Heart left ventricle (tissue), 7 donors: Measurements from ENCODE around the gene SH2D2A.

- PRO-cap, 6 experiments = no peak in any of the 6 experiments
- RAMPAGE, long total RNA, 2 experiments = no peak in any of the 2 experiments
- RRBS = no CpG with 5 or more reads among the region's 15 CpGs
Measured at GRCh38 chr1:156214135-156214892, 1.5 kb downstream of the PMF1 start.

GRCh38 chr1:156281051-156281675, 1.5 kb downstream of the SMG5 start:
- PRO-cap, 6 experiments = peak in 5 of 6 experiments; most common plus-strand start chr1:156281558 (in 5); most common minus-strand start chr1:156281377 (in 1)
- RAMPAGE, long total RNA, 2 experiments = no peak in any of the 2 experiments
- RRBS = no CpG with 5 or more reads among the region's 8 CpGs

DNA sequence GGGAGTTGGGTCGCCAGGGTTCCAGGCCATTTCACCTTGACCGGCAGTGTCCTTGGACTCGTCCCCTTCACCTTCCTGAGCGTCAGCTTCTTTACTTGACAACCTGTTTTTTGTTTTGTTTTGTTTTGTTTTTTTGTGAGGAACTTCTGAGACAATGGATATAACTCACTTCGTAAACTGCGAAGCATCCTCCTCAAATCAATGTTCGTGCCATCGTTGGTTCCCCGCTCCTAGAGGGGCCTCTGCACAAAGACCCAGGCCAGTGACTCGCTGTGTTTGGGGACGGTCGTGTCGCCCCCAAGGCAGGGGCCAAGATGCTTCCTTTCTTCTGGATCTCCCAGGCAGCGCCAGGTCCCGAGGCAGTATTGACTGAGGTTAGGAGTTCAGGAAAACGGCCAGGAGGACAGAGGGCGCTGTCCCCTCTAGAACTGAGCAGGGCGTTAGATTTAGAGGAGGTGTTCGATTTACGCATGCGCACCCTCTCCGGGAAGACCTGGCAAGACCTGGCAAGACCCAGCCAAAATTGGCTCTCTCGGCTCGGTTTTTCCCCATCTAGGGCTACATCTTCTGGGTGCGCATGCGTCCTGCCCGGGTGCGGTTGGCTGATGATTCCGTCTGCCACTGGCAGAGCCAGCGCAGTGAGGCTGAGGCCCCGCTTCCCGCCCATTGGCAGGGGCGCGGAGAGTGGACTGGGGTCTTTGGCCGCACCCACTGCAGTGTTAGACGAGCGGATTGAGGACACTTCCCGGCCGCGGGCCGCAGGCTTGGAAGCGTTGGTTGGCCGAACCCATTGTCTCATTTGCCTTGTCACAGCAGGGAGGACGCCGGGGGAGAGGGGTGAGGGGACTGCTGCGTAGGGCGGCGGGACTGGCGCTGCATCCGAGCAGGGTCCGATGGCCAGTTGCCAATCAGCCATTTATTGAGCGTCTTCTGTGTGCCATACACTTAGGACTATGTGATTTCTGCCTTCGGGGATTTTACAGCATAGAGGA, 44.1 kb downstream of the MEF2D start:
- PRO-cap, 6 experiments = peak in 6 of 6 experiments; most common plus-strand start position 627 of the sequence (in 4); most common minus-strand start position 371 of the sequence (in 5)
- RAMPAGE, long total RNA, 2 experiments = no peak in any of the 2 experiments
- RRBS = 3% methylated on average over 11 of the region's 53 CpGs

- PRO-cap, 6 experiments = no peak in any of the 6 experiments
- RAMPAGE, long total RNA, 2 experiments = no peak in any of the 2 experiments
- RRBS = no CpG with 5 or more reads among the region's 12 CpGs
Measured at GRCh38 chr1:156465943-156466457, 34.6 kb downstream of the MEF2D start.

GRCh38 chr1:156467710-156468322, 32.8 kb downstream of the MEF2D start:
- PRO-cap, 6 experiments = no peak in any of the 6 experiments
- RAMPAGE, long total RNA, 2 experiments = no peak in any of the 2 experiments
- RRBS = 73% methylated on average over 8 of the region's 21 CpGs

- PRO-cap, 6 experiments = no peak in any of the 6 experiments
- RAMPAGE, long total RNA, 2 experiments = no peak in any of the 2 experiments
- RRBS = no CpG with 5 or more reads among the region's 2 CpGs
Measured at GRCh38 chr1:156586980-156587330, 4.6 kb upstream of the NAXE start.

DNA sequence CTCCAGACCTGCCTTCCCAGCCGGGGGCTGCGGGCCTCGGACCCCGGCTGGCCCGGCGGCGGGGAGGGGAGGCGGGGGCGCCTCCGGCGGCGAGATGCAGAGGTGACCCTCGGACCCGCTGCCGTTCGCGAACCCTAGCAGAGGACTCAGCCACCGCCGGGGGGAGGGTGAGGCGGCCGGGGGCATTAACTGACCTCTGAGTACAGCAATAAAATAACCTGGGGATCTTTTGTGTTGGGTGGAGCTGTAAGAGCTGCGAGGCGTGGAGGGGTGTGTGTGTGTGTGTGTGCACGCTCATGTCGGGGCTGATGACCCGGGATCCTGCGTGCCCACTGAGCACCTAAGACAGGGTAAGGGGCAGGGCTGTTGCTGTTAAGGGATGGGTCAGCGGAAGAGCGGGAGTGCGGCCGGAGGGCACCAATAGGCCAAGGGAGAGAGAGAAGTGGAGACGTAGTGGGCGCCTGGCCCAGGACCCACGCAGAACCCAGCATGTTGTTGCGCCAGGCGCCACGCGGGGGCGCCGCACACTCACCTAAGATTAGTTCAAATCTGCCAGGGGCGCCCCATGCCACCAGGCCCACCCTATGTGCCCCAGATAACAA, 6.4 kb downstream of the HAPLN2 start:
- PRO-cap, 6 experiments = peak in 2 of 6 experiments; most common minus-strand start position 347 of the sequence (in 1)
- RAMPAGE, long total RNA, 2 experiments = no peak in any of the 2 experiments
- RRBS = 1% methylated on average over 11 of the region's 41 CpGs

- PRO-cap, 6 experiments = no peak in any of the 6 experiments
- RAMPAGE, long total RNA, 2 experiments = no peak in any of the 2 experiments
- RRBS = no CpG with 5 or more reads among the region's 3 CpGs
Measured at GRCh38 chr1:156638820-156639237, 3.1 kb upstream of the BCAN start.

GRCh38 chr1:156657252-156658325, 15.7 kb downstream of the BCAN start:
- PRO-cap, 6 experiments = no peak in any of the 6 experiments
- RAMPAGE, long total RNA, 2 experiments = no peak in any of the 2 experiments
- RRBS = 3% methylated on average over 11 of the region's 48 CpGs

- PRO-cap, 6 experiments = peak in 6 of 6 experiments; most common plus-strand start chr1:156665312 (in 4); most common minus-strand start chr1:156665097 (in 3)
- RAMPAGE, long total RNA, 2 experiments = start-site peak on the minus strand in 1 of 2 experiments, at chr1:156665043-156665116 at its widest, 13 reads per replicate
- RRBS = no CpG with 5 or more reads among the region's 21 CpGs
Measured at GRCh38 chr1:156664174-156665416, 12.6 kb downstream of the NES start.

DNA sequence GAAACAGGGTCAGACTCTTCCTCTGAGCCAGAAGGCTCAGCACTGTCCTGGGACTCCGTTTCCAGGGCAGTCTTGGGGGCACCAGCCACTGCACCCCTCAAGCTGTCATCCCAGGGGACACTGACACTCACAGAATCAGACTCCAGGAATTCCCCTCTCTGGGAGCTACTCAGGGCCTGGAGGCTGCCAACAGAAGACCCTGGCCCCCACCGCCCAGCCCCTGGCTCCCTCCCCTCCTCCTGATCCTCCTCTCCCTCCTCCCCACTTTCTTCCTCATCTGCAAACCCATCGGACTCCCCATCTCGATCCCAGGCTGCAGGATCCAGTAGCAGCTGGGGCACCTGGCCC, 7.6 kb downstream of the NES start:
- PRO-cap, 6 experiments = no peak in any of the 6 experiments
- RAMPAGE, long total RNA, 2 experiments = no peak in any of the 2 experiments
- RRBS = no CpG with 5 or more reads among the region's 4 CpGs

- PRO-cap, 6 experiments = peak in 3 of 6 experiments; most common plus-strand start chr1:156707030 (in 2); most common minus-strand start chr1:156706720 (in 1)
- RAMPAGE, long total RNA, 2 experiments = no peak in any of the 2 experiments
- RRBS = 3% methylated on average over 6 of the region's 50 CpGs
Measured at GRCh38 chr1:156706315-156707410, 1.3 kb upstream of the CRABP2 start.

DNA sequence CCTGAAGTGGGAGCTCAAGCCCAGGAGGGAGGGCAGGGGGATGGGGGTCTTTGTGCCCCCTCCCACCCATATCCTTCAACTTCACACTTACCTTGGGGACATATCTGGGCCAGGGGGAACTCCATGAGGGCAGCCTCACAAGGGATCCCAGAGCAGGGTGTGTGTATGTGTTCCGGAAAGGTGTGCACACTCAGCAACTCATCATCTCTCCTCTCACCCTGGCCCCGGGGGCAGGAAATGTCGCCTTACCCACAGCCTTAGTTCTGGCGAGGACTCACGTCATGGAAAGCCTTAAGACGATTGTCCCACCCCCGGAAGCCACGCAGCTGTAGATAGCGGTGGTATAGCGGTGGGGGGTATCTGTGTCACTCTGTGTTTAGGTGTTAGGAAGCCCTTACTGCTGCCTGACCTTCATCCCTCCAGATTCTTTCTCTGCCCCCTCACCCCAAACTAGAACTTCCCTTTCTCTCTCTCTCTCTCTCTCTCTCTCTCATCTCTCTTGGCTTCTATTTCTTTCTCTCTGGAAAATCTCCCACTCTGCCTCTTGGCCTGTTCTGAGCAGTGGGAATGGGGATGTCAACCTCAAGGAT, at the start of gene SH2D2A:
TSS of gene SH2D2A (minus strand) at position 265 of the 590 bp plus-strand sequence.
- PRO-cap, 6 experiments = peak in 5 of 6 experiments; most common plus-strand start position 373 of the sequence (in 2); most common minus-strand start position 265 of the sequence (in 4)
- RAMPAGE, long total RNA, 2 experiments = start-site peak on the minus strand in 1 of 2 experiments, centred at position 242 of the sequence, 6 reads per replicate
- RRBS = 12% methylated on average over 4 of the region's 10 CpGs

DNA sequence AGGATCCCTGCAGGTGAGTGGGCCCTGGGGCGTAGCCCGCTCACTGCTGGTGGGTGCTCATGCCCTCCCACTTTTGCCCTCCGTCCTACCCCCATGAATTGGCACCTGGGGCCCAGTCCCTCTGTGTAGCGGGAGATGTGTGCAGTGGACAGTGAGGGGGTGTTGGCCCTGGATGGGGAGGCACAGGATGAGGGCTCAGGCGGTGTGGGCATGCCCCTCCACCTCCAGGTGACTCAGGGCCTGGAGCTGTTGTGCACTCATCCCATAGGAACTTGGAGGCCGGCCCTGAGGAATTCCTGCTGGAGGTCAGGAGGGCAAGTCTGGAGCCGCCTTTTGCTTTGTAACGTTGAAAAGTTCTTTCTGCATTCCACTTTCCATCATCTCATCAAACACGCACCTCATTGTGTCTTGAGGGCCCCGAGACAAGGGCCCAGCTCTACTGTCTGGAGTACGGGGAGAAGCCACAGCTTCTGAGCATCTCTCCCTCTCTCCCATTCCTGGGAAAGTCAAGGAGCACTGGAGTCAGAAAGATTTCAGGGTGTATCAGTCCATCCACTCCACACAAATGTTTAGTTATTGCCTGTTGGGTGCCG, 3.1 kb downstream of the PEAR1 start:
- PRO-cap, 6 experiments = peak in 2 of 6 experiments; most common plus-strand start position 365 of the sequence (in 2); most common minus-strand start position 235 of the sequence (in 2)
- RAMPAGE, long total RNA, 2 experiments = no peak in any of the 2 experiments
- RRBS = no CpG with 5 or more reads among the region's 12 CpGs

- PRO-cap, 6 experiments = peak in 2 of 6 experiments; most common plus-strand start chr1:156898432 (in 1); most common minus-strand start chr1:156898320 (in 2)
- RAMPAGE, long total RNA, 2 experiments = no peak in any of the 2 experiments
- RRBS = no CpG with 5 or more reads among the region's 15 CpGs
Measured at GRCh38 chr1:156898036-156898756, 4.7 kb downstream of the PEAR1 start.

DNA sequence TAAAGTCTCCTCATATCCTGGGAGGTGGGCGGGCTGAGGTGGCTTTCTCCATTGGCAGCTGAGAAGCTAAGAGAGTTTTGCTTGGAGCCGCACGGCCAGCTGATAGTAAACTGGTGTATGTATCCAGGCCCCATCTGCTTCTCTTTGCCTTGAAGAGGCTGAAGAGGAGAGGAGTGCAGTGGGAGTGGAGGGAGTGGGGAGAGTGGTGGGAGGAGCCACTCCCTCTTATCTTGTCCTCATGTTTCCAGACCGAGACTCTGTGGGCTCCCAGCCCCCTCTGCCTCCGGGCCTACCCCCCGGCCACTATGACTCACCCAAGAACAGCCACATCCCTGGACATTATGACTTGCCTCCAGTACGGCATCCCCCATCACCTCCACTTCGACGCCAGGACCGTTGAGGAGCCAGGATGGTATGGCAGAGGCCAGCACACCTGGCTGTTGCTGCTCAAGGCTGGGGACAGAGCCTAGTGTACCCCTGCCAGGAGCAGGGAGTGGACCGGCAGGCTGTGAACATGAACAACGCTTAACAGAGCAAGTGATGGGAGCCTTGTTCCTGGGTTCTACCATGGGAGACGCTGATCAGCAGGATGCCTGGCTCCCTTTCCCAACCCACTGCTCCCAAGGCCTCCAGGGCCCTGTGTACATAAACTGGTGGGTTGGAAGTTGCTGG, 5.9 kb upstream of the LRRC71 start:
- PRO-cap, 6 experiments = no peak in any of the 6 experiments
- RAMPAGE, long total RNA, 2 experiments = no peak in any of the 2 experiments
- RRBS = no CpG with 5 or more reads among the region's 13 CpGs

DNA sequence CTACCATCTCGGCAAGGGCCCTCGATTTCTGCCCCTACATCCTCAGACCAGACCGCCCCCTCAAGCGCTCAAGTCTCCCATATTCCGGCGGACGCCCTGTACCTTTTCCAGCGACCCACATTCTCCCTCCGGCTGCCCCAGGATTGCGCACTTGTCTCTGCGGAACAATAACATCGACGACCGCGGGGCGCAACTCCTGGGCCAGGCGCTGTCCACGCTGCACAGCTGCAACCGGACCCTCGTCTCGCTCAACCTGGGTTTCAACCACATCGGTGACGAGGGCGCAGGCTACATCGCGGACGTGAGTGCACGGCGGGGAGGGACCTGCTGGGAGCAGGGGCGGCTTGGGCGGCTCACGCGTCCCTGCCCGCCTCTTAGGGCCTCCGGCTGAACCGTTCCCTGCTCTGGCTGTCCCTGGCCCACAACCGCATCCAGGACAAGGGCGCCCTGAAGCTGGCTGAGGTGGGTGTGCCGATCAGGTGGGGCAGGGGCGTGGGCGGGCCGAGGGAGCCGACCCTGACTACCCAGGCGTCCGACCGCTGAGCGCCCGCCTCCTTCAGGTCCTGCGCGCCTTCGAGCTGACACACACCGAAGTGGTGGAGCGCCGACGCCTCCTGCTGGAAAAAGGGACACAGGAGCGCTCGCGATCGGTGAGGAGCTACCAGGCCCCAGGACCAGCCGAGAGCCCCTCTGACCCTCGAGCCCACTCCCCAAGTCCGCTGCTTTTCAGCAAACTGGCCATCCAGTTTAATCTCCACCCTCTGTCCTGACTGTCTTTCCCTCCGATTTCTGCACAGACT, 7.1 kb downstream of the LRRC71 start:
- PRO-cap, 6 experiments = no peak in any of the 6 experiments
- RAMPAGE, long total RNA, 2 experiments = no peak in any of the 2 experiments
- RRBS = 9% methylated on average over 7 of the region's 63 CpGs

DNA sequence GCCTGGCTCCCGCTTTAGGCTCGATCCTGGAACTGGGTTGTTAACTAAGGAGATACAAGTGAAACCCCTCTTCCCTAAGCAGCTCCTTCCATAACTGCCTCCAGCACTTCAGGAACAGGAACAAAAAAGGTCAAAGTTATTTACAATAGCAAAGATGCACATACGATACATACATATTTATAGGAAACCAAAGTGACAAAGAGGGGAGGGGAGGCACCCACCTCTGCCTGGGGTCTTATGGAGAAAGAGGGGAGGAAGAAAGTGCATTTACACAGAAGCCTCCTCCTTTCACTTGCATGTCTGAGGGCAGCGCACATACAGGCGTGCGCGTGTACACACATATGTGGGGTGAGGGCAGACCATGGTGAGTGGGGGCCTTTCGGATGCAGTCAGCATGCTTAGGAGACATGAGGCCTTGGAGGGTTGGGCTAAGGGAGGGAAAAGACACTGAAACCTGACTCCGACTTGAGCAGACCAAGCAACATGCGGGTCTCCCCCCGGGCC, 15.0 kb downstream of the LRRC71 start:
- PRO-cap, 6 experiments = no peak in any of the 6 experiments
- RAMPAGE, long total RNA, 2 experiments = no peak in any of the 2 experiments
- RRBS = 37% methylated on average over 1 of the region's 11 CpGs

GRCh38 chr1:156972546-156973278, 52.3 kb downstream of the LRRC71 start:
- PRO-cap, 6 experiments = no peak in any of the 6 experiments
- RAMPAGE, long total RNA, 2 experiments = no peak in any of the 2 experiments
- RRBS = no CpG with 5 or more reads among the region's 1 CpG

DNA sequence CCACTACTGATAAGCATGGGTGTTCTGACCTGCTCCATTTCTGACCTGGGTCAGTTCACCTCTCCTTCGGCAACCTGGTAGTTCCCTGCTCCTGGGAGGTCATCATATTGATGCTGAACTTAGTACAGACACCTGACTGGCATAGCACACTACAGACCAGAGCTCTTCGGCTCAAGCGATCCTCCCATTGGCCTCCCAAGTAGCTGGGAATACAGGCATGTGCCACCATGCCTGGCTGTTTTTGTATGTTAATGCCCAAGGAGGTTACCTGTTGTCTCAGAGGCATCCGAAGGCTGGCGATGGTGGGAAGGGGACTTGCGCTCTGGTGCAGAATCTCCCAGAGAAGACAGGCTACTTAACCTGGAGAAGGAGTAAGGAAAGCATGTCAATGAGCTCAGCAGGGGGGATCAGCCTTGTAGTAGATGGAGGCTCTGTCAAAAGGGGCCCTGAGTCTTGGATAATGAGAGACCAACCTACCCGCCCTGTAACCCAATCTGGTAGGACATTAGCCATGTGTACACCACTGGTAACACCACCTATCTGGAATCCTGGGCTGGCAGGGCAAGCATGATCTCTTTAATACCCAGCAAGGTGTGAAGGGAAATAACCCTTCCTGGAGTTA, 59.6 kb downstream of the ARHGEF11 start:
- PRO-cap, 6 experiments = no peak in any of the 6 experiments
- RAMPAGE, long total RNA, 2 experiments = no peak in any of the 2 experiments
- RRBS = no CpG with 5 or more reads among the region's 7 CpGs